Renal cortical epithelial cell (primary cell): Measurements from ENCODE around the genes CDC42EP5, NLRP2, GP6 and DNAAF3.

- RRBS: no CpG with 5 or more reads among the region's 14 CpGs
These were observed 4.3 kb downstream of the LILRB5 start for GRCh38 chr19:54252807-54253204.

DNA sequence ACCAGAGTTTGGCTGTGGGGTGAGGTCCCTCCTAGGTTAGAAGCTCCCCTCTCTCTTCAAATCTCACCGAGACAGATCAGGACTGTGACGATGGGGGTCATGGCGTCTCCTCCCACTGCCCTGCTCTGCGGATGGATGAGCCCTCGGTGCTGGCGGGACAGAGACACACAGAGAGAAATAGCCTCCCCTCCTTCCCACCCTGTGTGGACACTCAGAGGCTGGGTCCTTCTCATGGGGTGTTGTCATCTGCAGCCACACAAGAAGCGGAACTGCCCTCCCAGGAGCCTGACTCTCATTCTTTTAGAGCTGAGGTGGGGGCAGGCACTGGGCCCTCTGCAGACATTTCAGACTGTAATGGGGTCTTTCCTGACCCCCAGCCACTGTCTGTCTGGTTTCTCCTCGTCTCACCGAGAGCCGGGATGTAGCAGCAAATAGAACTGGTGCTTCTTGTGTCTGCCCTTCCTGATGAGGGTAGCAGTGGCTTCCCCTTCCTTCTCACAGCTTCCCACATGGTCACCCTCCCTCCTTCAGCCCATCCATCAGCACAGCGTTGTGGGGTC is 434 bp downstream of the LILRB2 start:
- RRBS: no CpG with 5 or more reads among the region's 11 CpGs

DNA sequence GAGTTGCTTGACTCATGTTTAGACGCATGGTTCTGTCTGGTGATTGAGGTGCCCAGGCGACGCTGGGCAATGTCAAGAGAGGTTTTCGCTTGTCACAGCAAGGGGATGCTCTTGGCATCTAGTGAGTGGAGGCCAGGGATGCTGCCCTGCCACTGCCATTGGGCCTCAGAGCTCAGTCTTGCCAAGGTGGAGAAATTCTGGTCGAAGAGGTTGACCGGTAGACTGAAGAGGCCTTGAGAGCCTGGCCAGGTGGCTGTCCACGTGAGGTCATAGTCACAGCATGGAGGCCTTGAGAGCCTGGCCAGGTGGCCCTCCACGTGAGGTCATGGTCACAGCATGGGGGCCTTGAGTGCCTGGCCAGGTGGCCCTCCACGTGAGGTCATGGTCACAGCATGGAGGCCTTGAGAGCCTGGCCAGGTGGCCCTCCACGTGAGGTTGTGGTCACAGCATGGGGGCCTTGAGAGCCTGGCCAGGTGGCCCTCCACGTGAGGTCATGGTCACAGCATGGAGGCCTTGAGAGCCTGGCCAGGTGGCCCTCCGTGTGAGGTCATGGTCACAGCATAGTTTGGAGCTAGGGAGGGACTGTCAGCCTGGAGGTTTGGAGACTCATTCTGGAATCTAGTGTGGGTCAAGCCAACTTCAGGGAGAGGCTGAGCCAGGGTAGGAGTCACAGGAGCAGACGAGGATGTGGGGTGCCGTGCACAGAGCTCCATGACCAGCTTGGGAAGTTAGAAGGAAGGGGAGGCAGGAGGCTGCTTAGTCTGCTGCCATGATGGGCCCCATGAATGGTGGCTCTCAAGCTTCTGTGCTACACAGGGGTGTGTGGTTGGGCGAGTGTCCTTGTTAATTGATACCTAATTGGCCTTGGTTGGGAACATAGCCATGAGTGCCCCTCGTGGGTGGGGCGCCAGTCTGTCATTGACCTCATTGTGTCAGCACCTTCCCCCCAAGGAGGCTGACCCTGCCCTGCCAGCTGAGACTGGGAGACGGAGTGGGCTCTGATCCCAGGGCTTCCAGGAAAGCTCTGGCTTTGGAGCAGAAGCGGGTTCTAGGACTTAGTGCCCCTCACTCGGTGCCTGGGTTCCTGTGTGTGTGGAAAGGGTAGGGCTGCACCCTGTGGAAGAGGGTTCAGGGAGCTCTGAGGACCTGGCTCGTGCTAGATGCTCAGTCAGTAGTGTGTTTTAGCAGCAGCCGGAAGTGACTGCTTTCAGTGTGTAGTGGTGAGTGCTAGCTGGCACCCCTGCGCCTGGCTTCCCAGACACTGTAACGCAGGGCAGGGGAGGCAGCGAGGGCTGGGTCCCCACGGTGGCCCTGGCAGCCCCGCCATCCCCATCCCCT is 4.0 kb downstream of the LENG9 start:
- RRBS: no CpG with 5 or more reads among the region's 27 CpGs

DNA sequence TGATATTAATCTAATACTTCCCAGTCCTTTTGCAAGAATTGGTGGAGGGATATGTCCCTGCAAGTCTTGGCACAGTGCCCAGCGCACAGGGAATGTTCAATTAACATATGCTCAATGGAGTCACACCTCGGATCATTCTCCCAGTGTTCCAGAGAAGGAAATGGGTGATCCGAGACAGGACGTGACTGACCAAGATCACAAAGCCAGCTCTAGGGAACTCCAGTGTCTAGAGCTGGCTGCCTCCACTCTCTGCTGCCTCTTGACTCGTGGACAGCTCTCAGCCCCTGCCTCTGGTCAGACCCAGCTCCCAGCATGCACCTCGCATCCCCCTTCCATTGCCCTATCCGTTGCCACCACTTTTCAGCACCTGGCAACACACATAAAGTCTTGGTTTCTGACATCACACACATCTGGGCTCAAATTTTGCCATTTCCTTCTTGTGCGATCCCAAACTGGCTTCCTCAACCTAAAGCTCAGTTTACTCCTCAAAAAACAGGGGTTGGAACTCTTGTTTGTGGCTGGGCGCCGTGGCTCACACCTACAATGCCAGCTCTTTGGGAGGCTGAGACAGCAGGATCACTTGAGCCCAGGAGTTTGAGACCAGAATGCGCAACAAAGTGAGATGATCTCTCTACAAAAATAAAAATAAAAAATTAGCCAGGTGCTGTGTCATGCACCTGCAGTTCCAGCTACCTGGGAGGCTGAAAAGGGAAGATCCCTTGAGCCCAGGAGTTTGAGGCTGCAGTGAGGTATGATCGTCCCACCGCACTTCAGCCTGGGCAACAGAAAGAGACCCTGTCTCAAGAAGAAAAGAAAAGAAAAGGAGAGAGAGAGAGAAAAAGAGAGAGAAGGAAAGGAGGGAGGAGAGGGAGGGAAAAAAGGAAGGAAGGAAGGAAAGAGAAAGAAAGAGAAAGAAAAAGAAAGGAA is 3.3 kb downstream of the CDC42EP5 start:
- RRBS: no CpG with 5 or more reads among the region's 13 CpGs

- RRBS: no CpG with 5 or more reads among the region's 15 CpGs
These were observed at the start of gene CDC42EP5 for GRCh38 chr19:54472901-54473970. Gene CDC42EP5, minus strand, starts transcription at chr19:54473296.

- RRBS: no CpG with 5 or more reads among the region's 3 CpGs
These were observed 8.0 kb upstream of the LILRB1 start for GRCh38 chr19:54622283-54622774.

DNA sequence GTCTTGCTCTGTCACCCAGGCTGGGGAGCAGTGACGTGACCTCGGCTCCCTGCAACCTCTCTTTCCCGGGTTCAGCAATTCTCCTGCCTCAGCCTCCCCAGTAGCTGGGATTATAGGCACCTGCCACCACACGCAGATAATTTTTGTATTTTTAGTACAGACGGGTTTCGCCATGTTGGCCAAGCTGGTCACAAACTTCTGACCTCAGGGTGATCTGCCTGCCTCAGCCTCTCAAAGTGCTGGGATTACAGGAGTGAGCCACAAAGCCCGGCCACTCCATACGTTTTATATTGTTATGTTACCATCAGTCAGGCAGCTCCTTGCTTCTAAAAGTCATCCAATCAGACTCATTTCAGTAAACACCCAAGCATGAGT is 14.0 kb upstream of the NCR1 start:
- RRBS: no CpG with 5 or more reads among the region's 8 CpGs

DNA sequence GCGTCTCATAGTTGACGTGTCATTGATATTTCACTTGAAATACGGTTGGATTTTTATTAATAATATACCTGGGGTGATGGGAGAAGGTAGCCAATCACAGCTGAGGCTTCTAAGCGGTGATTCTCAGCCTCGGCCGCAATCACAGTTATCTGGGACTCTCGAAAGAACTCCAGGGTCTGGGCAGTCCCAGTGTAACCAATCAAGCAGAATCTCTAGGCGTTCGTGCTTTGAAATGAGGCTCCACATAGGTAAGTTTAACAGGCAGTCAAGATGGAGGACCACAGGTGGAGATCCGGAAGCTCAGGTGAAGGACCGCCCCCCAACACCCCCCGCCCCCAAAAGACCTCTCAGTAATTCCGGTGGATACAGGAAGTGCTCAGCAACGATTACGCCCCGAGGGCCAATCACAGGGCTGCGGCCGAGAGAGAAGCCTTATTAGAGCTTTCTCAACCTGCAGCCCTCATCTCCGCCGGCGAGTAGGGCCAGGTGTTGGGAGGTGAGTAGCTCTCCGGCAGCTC is at the start of gene NLRP2:
Gene NLRP2 (plus strand): TSS at position 403 of the 518 bp plus-strand sequence.
- RRBS: 42% methylated on average over 2 of the region's 22 CpGs

- RRBS: no CpG with 5 or more reads among the region's 16 CpGs
These were observed at the start of gene GP6 for GRCh38 chr19:55038028-55038621. Gene GP6, minus strand, starts transcription at chr19:55038264.

GRCh38 chr19:55082305-55082801 is 6.7 kb downstream of the EPS8L1 start:
- RRBS: no CpG with 5 or more reads among the region's 32 CpGs

- RRBS: no CpG with 5 or more reads among the region's 10 CpGs
These were observed 13.0 kb downstream of the EPS8L1 start for GRCh38 chr19:55088560-55089120.

DNA sequence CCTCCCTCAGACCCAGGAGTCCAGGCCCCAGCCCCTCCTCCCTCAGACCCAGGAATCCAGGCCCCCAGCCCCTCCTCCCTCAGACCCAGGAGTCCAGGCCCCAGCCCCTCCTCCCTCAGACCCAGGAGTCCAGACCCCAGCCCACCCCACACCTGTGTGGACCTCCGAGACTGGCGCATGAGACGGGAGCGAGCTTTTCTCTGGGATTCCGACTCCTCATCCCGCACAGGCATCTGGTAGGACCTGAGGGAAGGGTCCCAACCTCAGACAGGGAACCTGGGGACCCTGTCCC is 18.5 kb downstream of the EPS8L1 start:
- RRBS: no CpG with 5 or more reads among the region's 6 CpGs

GRCh38 chr19:55098141-55098455 is 19.3 kb downstream of the PPP1R12C start:
- RRBS: 98% methylated on average over 3 of the region's 10 CpGs

- RRBS: no CpG with 5 or more reads among the region's 44 CpGs
These were observed at the start of gene DNAAF3 for GRCh38 chr19:55166405-55167409. Gene DNAAF3, minus strand, starts transcription at chr19:55166613.

DNA sequence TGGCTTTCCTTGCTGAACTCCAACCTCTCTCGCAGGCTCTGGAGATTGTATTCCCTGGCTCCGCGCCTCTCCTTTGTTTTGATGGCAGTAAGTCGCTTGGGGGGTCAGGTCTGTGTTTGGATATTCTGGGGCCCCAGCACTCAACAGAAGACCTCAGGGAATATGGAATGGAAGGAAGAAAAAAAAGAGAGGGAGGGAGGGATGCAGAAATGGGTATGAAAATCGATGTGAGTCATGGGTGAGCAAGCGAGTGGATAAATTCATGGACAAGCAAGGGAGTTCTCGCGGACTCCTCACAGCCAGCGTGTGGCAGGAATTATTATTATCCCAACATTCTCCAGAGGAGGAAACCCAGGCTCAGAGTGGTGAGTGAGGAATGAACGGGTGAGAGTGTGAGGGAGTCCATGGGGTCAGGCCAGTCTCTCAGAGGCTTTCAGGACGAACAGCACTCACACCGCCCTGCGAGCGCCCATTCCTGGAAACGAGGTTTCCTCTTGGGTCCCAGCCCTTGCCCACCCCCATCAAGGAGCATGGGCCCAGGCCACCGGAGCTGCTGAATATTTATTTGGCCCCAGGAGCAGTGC is 6.2 kb upstream of the DNAAF3 start:
- RRBS: no CpG with 5 or more reads among the region's 16 CpGs

GRCh38 chr19:55188516-55189175 is 8.6 kb upstream of the SYT5 start:
- RRBS: 22% methylated on average over 2 of the region's 12 CpGs

GRCh38 chr19:55230351-55231304 is 2.1 kb upstream of the TMEM86B start:
- RRBS: no CpG with 5 or more reads among the region's 29 CpGs

DNA sequence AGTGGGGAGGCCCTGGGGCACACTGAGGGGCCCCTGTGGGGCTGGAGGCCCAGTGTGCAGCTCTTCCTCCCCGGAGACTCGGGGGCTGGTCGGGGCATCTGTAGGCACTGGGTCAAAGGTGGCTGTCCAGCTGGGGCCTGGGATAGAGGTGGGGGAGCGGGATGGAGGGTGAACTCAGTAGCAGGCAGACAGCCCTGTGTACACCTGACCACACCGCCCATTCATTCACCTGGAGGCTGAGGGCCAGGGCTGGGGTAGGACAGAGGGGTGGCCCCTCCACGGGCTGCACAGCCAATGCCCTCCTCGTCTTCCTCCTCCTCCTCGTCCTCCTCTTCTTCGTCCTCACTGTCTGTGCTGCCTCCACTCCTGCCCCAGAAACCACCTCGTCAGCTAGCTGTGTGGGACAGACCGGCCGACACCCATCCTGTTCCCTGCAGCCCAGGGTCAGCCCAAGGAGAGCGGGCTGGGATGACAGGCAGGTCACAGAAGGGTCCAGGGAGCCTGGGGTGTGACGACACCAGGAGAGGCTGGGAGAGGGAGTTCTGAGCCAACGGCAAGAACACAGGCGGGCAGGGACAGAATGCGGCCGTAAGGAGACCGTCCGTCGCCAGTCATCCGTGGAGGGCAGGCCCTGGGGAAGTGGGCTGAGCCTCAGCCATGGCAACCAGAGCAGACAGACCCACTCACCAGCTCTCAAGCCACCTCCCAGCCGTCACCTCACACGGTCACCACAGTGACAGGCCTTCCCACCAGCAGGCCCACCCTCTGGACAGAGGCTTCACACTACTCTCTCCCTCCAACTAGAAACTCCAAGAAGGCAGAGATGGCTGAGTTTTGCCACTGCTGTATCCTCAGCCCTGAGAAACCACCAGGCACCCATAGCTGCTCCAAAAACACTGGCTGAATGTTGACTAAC is 3.5 kb upstream of the TMEM86B start:
- RRBS: no CpG with 5 or more reads among the region's 24 CpGs

DNA sequence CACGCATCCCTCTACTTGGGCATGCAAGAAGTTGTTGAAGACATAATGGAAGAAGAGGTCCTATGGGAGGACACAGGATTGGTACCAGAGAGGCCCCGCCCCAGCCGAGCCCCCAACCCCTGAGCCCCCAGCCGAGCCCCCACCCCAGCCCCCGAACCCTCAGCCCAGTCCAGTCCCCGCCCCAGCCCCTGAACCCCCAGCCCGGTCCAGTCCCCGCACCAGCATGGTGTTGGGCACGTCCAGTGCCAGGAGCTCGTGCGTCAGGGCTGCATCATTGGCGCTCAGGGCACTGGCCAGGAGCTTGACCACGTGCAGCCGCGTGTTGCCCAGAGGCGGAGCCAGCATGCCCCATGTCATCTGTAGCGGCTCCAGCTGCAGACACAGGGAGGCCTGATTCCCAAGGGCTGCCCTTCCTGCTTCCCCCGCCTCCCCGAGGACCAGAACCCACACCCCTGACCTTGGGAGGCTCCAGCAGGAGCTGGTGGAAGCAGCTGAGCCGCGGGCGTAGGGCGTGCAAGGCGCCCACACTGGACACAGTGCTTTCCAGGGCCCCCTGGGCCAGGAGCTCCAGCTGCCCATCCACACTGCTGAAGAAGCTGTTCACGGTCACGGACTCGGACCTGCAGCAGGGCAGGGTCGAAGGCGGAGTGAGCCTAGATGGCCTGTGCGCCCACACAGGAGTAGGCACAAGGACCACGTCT is 12.6 kb upstream of the TMEM86B start:
- RRBS: no CpG with 5 or more reads among the region's 31 CpGs

GRCh38 chr19:55256052-55256513 is 2.7 kb downstream of the PPP6R1 start:
- RRBS: no CpG with 5 or more reads among the region's 8 CpGs